Liver (tissue), 9 donors: ENCODE data around the gene WDR46.

DNA sequence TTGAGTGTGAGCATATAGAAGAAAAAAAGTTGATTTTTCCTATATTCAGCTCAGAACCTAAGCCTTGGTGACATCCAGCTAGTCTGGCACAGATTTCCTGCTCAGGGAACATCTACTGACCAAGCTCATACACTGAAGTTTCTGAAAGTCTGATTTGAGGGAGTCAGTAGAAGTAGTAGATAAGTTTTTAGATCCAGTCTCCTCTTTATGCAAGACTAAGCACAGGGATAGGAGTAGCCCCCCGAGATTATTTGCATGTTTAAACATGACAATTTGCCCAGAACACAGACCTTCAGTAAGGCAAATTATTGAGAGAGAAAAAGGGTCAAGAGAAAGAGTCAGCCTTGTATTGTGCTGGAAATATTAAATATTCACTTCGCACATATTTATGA is 747 bp downstream of the HLA-DMB start:
- PRO-cap, 5 experiments, result no peak in any of the 5 experiments
- RAMPAGE, long total RNA, 2 experiments, result no peak in any of the 2 experiments
- RRBS, result no CpG with 5 or more reads among the region's 2 CpGs

DNA sequence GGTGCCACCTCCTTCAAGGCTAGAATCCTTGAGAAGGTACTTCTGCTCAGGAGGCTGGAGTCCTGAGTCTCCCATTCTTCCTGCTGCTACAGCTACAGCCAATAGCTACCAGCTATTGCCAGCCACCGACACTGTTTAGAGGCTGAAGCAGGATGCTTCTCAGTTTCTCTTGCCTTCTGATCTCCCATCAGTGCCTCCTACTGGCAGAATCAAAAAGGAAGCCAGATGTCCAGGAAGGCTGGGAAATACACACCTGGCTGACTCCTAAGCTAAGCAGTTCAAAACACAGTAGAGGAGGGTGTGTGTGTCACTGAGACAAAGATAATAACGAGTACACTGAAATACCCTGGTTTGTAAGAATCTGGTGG is 2.1 kb upstream of the HLA-DMA start:
- PRO-cap, 5 experiments, result no peak in any of the 5 experiments
- RAMPAGE, long total RNA, 2 experiments, result no peak in any of the 2 experiments
- RRBS, result no CpG with 5 or more reads among the region's 2 CpGs

GRCh38 chr6:32966967-32967927 is 1.1 kb upstream of the BRD2 start:
- PRO-cap, 5 experiments, result peak in 5 of 5 experiments; most common plus-strand start chr6:32967675 (in 5)
- RAMPAGE, long total RNA, 2 experiments, result no peak in any of the 2 experiments
- RRBS, result no CpG with 5 or more reads among the region's 9 CpGs

DNA sequence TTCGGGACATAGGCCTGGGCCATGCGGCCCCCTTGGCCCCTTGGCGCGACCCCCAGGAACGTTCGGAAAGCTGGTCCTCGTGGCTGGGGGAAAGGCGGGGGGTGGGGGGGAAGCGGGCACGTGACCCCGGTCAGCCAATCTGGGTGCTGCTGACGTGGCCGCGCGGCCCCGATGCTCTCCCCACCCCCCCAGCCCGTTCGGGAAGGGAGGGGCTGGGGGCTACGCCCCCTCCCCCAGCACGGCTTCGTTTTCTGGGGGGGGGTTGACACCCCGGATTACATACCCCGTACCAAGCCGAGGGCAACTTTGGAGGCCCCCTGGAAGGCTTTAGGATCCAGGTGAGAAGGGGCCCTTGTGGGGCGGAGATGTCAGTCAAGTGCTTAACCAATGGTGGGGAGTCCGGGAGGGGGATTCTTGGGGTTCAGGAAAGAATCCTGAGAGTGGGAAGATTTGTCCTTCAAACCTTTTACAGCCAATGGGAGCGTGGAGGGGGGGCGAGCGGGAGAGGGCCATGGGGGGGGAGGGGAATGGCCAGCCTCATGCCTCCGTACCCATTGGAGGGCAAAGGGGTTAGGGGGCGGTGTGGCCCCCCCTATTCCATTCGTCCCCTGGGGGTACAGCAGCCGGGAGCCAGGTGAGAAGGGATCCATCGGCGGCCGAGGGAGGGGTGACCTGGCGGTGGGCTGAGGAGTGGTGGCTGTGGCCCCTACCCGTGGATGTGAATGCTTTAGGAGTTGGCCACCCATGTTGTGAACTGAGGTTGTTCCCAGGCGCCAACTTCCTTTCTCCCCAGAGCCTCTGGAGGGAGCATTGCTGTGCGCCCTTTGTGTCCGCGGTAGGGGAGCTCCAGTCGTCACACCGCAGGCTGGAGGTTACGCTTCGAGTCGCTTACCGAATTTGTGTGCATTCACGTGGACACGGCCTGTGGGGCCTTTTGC is 594 bp downstream of the BRD2 start:
- PRO-cap, 5 experiments, result peak in 5 of 5 experiments; most common plus-strand start position 600 of the sequence (in 4); most common minus-strand start position 93 of the sequence (in 2)
- RAMPAGE, long total RNA, 2 experiments, result no peak in any of the 2 experiments
- RRBS, result no CpG with 5 or more reads among the region's 50 CpGs

- PRO-cap, 5 experiments, result no peak in any of the 5 experiments
- RAMPAGE, long total RNA, 2 experiments, result no peak in any of the 2 experiments
- RRBS, result no CpG with 5 or more reads among the region's 12 CpGs
Measured at GRCh38 chr6:32982322-32983468, 14.3 kb downstream of the BRD2 start.

GRCh38 chr6:33018702-33019878 is 9.7 kb upstream of the HLA-DOA start:
- PRO-cap, 5 experiments, result peak in 4 of 5 experiments; most common plus-strand start chr6:33019187 (in 1); most common minus-strand start chr6:33018989 (in 3)
- RAMPAGE, long total RNA, 2 experiments, result no peak in any of the 2 experiments
- RRBS, result no CpG with 5 or more reads among the region's 8 CpGs

DNA sequence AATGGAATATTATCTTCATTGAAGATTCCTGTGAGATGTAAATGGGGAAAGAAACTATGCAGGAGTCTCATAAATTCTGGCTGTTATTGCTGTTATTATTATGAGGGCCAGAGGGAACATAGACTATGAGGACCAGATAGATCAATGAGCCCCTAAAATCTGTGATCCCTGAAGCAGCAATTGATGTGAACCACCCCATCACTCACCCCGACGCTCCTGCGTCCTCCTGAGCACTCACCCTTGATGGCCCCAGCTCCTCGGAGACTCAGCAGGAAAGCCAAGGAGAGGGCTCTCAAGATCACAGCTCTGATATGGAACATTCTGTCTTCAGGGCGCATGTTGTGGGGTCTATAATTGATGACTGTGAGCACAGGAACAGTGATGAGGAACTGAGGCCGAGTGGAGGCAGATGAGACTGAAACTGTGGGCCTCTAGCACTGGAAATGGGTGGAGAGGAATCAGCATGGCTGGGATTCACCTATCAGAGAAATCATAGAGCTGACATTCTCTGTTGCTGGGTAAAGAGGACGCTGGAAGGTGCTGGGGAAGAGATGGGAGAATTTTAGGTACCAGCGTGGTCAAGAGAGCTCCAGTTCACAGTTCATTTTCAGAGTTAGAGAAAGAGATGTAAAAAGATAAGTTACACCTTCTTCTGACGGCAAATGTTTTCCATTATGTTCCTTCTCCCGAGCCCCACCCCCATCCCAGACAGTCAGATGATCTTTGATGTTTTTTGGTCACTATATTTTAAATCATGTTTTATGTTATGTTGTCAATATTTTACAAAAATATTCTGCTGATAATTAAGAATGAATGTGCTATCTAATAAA is 2.3 kb upstream of the HLA-DPB1 start:
- PRO-cap, 5 experiments, result peak in 5 of 5 experiments; most common plus-strand start position 569 of the sequence (in 2); most common minus-strand start position 417 of the sequence (in 3)
- RAMPAGE, long total RNA, 2 experiments, result start-site peak on the minus strand in 2 of 2 experiments, centred at positions 396 to 401 of the sequence, 292 to 616 reads per replicate
- RRBS, result no CpG with 5 or more reads among the region's 10 CpGs

DNA sequence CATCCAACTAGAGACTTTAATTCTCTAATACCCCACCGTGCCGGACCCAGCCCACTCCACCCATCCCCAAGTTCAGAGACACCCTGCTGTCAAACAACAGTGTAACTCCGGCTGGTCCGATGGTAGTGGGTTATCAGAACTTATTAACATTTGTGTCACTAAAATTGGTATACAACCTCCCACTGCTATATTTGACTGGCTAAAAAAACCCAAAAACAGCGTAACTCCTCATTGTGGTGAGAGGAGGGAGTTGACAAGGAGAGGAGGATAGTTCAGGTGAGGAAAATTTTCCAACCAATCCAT is 1.0 kb downstream of the RXRB start:
- PRO-cap, 5 experiments, result no peak in any of the 5 experiments
- RAMPAGE, long total RNA, 2 experiments, result no peak in any of the 2 experiments
- RRBS, result 26% methylated on average over 2 of the region's 5 CpGs

DNA sequence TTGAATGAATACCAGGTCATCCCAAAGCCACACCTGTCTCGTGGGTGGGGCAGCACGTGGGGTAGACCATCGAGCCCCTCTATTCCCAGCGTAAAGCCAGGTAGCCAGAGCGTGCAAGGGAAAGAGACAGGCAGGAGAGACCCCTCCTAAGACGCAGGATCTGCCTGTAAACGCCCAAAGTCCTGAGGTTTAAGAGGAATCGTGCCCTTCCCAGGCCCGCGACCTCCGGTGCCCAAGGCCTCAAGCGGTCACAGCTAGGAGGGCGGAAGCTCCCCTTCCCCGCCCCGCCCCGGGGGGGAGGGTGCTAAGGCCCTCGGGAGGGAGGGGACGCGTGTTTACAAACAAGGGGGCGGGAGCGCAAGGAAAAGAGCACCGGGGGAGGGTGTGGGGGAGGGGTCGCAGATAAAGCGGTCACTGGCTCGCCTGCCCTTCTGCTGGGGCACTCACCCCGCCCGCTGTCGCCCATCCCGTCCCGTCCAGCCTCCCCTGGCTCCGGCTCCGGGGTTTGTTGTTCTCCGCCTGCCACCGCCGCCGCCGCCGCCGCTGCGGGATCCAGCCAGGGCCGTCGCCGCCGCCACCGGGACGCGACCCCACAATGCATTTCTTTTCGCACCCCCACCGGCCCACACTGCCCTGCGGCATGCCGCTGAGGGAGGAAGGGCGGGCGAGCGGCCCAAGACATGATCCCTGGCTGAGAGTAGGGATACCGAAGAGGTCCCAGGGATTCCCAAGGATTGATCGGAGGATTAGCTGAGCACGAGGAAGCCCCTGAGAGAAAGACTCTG is 478 bp downstream of the RXRB start:
- PRO-cap, 5 experiments, result peak in 5 of 5 experiments; most common plus-strand start position 646 of the sequence (in 5); most common minus-strand start position 594 of the sequence (in 4)
- RAMPAGE, long total RNA, 2 experiments, result start-site peak on the minus strand in 1 of 2 experiments, centred at position 587 of the sequence, 42 reads per replicate
- RRBS, result 3% methylated on average over 21 of the region's 57 CpGs

GRCh38 chr6:33288802-33289885 is at the start of gene WDR46:
TSS of gene WDR46 (minus strand) at chr6:33289239.
- PRO-cap, 5 experiments, result peak in 3 of 5 experiments; most common plus-strand start chr6:33289601 (in 3); most common minus-strand start chr6:33289015 (in 2)
- RAMPAGE, long total RNA, 2 experiments, result start-site peak on the plus strand in 2 of 2 experiments, at chr6:33289604-33289627 at its widest, 86 to 110 reads per replicate; start-site peak on the minus strand in 2 of 2 experiments, at chr6:33289193-33289232 at its widest, 57 to 92 reads per replicate
- RRBS, result 1% methylated on average over 9 of the region's 54 CpGs

GRCh38 chr6:33426848-33427365 is 7.0 kb downstream of the SYNGAP1 start:
- PRO-cap, 5 experiments, result no peak in any of the 5 experiments
- RAMPAGE, long total RNA, 2 experiments, result no peak in any of the 2 experiments
- RRBS, result no CpG with 5 or more reads among the region's 4 CpGs

GRCh38 chr6:33450405-33450748 is 4.0 kb upstream of the ZBTB9 start:
- PRO-cap, 5 experiments, result no peak in any of the 5 experiments
- RAMPAGE, long total RNA, 2 experiments, result no peak in any of the 2 experiments
- RRBS, result no CpG with 5 or more reads among the region's 3 CpGs

GRCh38 chr6:33577663-33578260 is 2.3 kb downstream of the BAK1 start:
- PRO-cap, 5 experiments, result no peak in any of the 5 experiments
- RAMPAGE, long total RNA, 2 experiments, result no peak in any of the 2 experiments
- RRBS, result no CpG with 5 or more reads among the region's 8 CpGs

GRCh38 chr6:33610591-33612023 is 10.0 kb upstream of the ITPR3 start:
- PRO-cap, 5 experiments, result no peak in any of the 5 experiments
- RAMPAGE, long total RNA, 2 experiments, result no peak in any of the 2 experiments
- RRBS, result no CpG with 5 or more reads among the region's 26 CpGs

GRCh38 chr6:33673498-33673877 is 38.0 kb downstream of the UQCC2 start:
- PRO-cap, 5 experiments, result no peak in any of the 5 experiments
- RAMPAGE, long total RNA, 2 experiments, result no peak in any of the 2 experiments
- RRBS, result no CpG with 5 or more reads among the region's 4 CpGs

DNA sequence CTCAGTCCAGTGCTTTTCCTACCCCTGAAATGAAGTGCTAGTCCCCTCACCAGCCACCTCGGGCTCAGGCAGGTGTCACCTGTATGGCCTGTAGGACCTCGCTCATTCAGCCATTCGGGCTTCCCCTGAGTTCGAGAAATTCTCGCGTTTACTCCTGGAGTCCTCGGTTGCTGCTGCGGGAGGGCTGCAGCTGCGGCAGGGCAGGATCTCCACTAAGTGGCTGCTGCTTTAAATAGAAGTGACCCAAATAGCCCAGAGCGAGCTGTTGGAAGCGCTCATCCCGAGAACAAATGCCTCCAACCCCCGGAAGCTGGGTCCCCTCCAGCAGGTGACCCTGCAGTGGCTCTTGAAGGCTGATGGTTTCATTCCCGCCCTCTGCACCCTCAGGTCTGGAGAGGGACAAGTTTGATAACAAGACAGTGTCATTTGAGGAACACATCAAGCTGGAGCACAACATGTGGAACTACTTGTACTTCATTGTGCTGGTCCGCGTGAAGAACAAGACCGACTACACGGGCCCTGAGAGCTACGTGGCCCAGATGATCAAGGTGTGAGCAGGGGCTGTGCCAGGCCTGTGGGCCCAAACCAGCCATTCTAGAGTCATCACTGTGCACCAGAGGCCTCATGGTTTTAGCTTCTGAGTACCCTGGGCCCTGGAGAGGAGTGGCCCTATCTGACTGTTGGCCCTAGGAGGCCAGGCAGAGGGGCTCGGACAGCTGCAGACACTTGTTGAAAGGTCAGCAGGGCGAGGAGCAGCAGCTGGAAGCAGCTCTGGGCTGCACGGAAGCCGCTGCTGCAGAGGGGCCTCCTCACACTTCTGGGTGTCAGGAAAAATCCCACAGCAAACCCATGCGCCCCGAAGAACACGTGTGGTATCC is 18.1 kb downstream of the UQCC2 start:
- PRO-cap, 5 experiments, result no peak in any of the 5 experiments
- RAMPAGE, long total RNA, 2 experiments, result no peak in any of the 2 experiments
- RRBS, result no CpG with 5 or more reads among the region's 26 CpGs

- PRO-cap, 5 experiments, result no peak in any of the 5 experiments
- RAMPAGE, long total RNA, 2 experiments, result no peak in any of the 2 experiments
- RRBS, result no CpG with 5 or more reads among the region's 18 CpGs
Measured at GRCh38 chr6:33694191-33694877, 17.2 kb downstream of the UQCC2 start.

- PRO-cap, 5 experiments, result no peak in any of the 5 experiments
- RAMPAGE, long total RNA, 2 experiments, result no peak in any of the 2 experiments
- RRBS, result no CpG with 5 or more reads among the region's 2 CpGs
Measured at GRCh38 chr6:33723288-33723899, 11.9 kb upstream of the UQCC2 start.

GRCh38 chr6:33727713-33729180 is 16.7 kb upstream of the UQCC2 start:
- PRO-cap, 5 experiments, result no peak in any of the 5 experiments
- RAMPAGE, long total RNA, 2 experiments, result no peak in any of the 2 experiments
- RRBS, result no CpG with 5 or more reads among the region's 30 CpGs

- PRO-cap, 5 experiments, result peak in 4 of 5 experiments; most common plus-strand start chr6:33740379 (in 1); most common minus-strand start chr6:33740292 (in 2)
- RAMPAGE, long total RNA, 2 experiments, result no peak in any of the 2 experiments
- RRBS, result no CpG with 5 or more reads among the region's 5 CpGs
Measured at GRCh38 chr6:33740039-33740521, 6.6 kb downstream of the IP6K3 start.